ENCODE measurements around a stretch of chr2.

DNA sequence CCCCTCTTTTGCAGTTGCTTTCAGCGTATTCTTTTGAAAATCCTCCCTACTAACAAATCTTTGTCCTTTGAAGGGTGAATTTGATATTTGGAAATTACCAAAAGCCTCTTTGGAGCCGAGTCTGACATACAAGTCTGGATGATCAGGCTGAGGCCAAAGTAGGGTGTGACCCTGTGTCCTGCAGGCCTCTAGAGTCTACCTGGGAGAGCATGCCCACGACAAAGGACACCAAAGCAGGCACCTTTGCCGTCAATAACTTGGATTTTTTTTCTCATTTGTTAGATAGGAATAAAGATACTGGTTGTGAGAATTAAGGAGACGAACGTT is 5.1 kb downstream of the FOSL2 start:
- PRO-cap = no peak

DNA sequence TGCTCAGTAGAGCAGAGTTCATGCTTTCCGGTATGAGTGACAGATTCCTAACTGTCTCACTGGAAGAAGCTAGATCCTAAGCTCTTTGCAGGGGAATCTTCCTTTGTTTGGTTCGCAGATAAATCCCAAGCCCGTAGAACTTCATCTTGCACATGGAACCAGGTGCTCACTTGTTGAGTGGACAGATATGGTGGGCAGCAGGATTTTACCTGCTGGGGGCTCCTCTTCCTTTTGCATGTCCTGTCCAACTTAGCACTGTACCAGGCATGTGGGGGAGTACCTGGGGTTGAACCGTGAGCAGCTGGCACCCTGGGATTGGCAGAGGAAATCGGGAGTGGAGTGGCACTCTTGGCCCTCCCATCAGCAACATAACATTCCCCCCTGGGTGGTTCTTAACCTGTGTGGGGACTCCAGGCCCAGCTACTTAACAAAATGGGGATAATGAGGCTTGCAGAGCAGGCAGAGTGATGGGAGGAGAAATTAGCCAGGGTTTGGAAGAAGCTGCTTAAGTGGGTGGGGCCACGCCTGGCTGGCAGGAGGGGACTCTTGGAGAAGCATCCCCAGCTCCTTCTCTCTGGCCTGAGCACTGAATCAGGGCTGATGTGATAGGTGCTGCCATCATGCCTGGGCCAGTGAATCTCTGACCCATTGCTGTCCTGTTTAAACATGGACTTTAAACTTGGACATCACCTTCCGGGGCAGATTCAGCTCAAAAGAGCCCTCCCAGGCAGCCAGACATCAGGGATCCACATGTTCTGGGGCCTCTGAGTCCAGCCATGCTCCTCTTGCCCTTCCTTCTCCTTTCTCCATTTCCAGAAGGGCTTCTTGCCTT is 15.4 kb downstream of the FOSL2 start:
- PRO-cap = no peak

DNA sequence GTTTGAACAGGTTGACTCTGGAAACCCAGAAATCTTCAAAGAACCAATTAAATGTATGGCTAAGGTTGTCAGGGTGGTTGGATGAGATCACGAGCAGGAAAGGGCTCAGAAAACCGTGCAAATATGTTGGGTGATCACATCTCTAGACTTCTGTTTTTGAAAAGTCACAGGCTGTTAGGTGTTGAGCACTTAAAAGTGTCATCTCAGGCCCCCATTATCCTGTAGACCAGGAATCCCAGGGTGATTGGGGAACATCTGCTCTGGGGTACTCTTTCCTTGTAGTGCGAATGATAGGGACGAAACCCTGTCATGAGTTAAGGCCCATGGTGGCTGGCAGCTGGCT is 25.0 kb downstream of the FOSL2 start:
- PRO-cap = no peak

DNA sequence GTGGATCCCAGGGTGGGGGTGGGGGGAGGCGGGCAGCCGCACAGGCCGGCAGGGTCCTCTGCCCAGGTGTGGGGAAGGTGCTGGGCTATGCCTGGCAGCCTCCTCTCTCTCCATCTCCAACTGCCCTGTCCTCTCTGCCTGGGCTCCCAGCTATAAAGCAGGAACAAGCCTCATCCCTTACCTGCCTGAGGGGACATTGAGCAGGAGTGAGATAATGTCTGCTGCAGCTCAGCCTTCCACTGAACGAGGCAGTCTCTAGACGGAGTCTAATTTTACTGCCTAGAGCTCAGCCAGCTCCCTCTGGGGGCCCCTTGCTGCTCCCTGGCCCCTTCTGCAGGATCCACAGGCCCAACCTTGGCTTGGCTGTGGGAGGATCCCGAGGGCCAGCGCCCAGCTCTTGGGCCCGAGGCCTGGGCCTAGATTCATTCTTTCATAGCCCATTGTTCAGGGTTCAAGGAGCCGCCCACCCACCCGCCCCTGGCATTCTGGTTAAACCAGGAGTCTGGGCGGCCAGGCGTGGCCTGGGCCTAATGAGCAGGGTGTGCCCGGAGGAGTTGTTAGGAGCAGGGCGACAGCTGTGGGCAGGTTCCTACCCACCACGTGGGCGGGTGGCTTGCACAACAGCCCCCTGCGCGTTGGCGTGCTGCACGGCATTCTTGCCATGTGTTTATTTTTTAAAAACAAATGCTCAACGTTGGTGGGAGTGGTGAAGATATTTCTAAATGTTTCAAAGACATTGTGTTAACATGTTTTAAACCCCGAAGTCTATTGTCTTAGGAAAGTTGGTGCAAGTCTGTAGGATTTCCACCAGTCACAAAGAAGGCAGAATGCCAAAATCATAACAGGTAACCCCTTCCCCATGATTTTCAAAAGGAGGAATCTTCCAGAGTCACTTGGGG is 44.7 kb downstream of the FOSL2 start:
- PRO-cap = no peak

GRCh38 chr2:28528080-28528893 is 32.4 kb downstream of the PLB1 start:
- PRO-cap = no peak

DNA sequence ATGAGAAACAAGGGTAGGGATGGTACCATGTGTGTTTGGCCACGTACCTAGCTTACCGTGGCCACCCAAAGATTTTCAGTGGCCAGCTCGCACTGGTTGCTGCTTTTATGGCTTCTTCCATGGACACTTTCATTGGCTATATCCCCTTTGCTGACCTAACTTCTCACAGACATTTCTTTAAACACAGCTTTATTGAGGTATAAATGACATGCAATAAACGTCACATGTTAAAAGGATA is 127.6 kb downstream of the PLB1 start:
- PRO-cap = bidirectional peak, plus-strand start outside the sequence, minus-strand start at position 77 of the sequence

- PRO-cap = no peak
Measured at GRCh38 chr2:28663541-28663753, 88.2 kb upstream of the PPP1CB start.

DNA sequence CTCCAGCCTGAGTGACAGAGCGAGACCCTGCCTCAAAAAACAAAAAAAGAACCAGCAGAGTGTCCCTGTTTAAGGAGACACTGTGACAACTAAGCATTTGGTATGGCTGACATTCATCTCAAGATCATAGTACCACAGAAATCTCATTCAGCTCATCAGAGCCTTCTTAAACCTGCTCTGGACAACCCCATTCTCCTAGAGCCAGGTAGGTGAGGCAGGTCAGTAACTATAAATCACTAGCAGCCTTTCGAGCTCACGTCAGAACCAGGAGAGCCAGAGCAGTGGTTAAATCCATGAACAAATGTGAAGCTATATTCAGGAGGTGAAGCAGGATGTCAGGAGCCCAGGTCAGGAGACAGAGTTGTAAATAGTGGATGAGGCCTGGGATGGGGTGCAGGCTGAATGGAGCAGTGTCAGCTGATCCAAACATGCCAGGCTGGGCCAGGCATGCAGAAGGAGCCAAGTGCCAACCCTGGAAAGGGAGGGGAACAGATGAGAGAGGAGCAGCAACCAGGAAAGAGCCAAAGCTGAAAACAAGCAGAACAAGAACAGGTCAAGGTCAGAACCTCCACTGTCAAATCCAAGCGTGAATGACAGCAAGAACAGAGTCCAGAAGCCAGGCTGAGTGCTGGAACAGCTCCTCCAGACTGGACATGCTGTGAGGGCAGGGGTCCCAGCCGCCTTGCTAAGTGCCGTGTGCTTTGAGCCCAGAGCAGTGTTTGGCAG is 49.4 kb upstream of the PPP1CB start:
- PRO-cap = no peak

DNA sequence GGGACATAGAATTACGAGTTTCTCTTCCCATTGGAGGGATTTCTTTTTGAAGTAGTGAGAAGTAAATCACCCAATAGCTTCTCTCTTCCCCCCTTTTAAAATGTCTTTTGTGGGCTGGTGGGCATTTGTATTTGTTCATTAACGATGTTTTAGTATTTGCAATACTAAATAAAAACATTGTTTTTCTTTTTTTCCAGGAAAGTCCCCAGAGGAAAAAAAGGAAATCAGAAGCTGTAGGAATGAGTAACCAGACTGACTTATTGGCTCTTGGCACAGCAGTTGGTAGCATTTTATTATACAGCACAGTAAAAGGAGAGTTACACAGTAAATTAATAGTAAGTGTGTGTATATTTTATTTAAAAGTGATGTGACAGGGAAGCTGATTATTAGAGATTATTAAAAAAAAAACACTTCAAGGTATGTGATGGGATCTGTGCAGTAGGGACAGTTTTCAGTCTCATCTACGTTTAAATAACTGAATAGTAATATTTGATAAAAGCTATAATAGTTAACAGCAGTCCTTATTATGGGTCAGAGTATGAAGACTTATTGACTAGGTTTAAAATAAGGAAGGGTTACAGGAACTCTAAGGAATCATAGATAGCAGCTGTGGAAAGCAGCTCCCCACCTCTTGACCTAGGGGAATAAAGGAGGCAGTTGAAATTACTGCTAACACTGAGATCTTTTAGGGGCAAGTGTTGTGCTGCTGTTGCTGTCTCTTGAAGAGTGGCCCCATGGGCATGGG is 7.5 kb downstream of the WDR43 start:
- PRO-cap = no peak

- PRO-cap = no peak
Measured at GRCh38 chr2:28947675-28948644, 33.1 kb upstream of the TOGARAM2 start.

GRCh38 chr2:28997121-28997609 is 16.1 kb downstream of the TOGARAM2 start:
- PRO-cap = no peak

- PRO-cap = no peak
Measured at GRCh38 chr2:29000512-29000802, 19.4 kb downstream of the TOGARAM2 start.

GRCh38 chr2:29017896-29018449 is 36.9 kb downstream of the TOGARAM2 start:
- PRO-cap = no peak

DNA sequence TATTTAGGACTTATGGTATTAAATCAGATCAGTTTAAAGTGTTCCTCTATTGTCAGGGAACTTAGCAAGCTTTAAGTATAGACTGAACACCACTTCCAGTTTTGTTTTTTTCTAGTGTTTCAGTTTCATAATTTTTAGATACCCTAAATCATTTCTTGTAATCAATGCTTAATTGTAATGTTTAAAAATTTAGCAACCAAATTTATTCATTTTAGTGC is 369.1 kb downstream of the CLIP4 start:
- PRO-cap = no peak

DNA sequence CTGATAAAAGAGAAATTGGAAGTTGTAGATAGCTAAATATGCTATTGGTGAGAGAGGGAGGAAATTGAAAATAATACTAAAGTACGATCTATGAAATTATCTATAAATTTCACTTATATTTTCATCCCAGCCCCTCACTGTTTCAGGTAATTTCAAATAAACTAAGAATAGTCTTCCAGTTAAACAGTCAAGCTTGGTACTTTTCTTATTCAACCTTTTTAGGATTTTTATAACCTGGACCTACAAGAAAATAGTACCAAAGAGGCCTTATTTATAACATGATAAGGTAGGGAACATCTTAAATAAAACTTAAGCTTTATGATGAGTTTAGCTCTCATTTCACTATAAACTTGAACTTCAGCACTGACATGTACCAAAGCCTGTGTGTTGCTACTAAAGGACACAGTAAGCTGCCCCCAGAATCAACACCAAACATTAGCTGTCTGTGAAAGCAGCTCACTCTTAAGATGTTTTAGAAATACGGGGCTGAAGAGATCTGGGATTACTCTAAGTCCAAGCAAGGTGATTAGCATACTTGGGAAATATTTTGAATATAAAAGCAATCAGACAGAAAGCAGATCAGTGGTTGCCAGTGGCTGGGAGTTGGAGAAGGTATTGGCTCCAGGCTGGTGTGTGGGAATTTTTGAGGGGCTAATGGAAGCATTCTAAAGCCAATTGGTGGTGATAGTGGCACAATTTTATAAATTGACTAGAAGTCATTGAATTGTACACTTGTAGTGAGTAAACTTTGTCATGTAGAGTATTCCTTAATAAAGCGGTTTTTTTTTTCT is 4.8 kb downstream of the YPEL5 start:
- PRO-cap = no peak

DNA sequence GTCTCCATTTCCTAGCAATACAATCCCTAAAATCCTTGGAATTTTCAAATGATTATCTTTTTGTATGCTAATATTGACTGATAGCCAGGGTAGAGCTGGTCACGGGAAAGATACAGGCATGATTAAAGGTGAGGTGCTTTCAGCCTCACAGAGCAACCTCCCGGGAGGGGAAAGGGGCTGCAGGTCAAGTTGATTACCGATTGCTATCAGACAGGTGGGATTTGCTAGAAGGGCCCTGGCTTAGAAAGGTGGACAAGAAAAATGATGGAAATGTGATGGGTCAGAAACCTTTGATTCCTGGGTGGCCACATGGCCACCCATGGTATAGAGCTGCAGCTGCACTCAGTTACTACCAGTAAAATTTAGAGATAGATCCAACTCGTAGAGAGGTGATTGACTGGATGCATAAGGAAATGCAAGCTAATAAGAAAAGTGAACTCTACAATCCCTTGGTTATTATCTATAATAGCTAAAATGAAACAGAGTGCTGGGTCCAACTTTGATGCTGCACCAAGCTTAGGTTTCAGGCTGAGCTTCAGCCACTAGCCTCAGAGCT is 15.3 kb downstream of the YPEL5 start:
- PRO-cap = no peak

DNA sequence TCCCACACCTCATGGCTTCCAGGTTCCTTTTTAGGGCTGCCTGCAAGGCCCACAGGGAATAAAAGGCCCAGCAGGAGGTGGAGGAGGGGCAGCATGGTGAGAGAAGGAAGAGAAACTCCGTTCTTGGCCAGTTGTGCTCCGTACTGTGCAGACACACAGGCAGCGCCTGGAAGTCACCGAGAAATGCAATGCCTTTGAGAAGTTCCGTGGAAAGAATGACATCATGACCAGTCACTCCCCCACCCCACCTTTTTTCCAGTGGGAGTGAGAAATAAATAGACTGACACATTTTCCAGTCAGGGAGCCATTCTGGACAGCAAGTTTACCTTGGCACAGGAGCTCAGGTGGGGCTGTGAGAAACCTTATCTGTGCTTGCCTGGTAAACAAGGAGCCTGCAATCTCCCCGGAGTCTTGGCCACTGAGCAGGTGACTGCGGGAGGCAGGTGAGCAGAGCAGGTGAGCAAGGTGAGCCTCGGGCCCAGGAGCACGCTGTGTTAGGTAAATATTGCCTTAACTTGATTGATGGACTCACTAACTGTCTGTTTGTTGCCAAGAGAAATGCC is 13.6 kb upstream of the LBH start:
- PRO-cap = unidirectional peak, minus-strand start at position 147 of the sequence; unidirectional peak, minus-strand start at position 185 of the sequence

GRCh38 chr2:30403553-30403927 is 43.5 kb upstream of the LCLAT1 start:
- PRO-cap = no peak

GRCh38 chr2:30403928-30404255 is 43.2 kb upstream of the LCLAT1 start:
- PRO-cap = no peak

GRCh38 chr2:30404617-30404837 is 42.5 kb upstream of the LCLAT1 start:
- PRO-cap = no peak